ENCODE results near the gene TP63.

- PRO-cap, result no peak
Measured at GRCh38 chr3:188978681-188979120, 193.1 kb upstream of the TPRG1 start.

- PRO-cap, result no peak
Measured at GRCh38 chr3:189630606-189631905, at the start of gene TP63. TSS of gene TP63 (plus strand) at chr3:189631389.

DNA sequence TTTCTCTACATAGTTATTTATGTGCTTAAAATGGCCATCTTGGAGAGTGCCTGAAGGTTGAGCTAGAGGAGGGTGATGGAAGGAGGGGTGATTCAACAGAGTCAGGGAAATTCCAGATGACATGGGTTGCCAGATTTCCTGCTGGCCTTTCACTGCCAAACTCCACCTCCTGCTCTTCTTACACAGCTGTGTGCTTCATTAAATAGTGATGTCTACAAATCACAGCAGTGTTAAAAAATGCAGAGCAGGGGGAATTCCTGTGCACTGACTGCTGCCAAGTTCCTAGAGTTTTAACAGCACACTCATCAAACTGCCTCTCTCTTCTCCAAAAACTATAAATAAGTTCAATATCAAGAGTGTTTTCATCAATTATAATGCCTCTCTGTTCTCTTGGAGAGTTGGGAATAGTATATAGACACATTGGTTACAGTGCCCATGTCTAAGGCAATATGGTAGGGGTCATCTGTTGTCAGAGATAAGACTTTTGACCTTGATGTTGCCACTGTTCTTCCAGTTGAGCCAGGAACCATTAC lies 79.5 kb downstream of the TP63 start:
- PRO-cap, result no peak

DNA sequence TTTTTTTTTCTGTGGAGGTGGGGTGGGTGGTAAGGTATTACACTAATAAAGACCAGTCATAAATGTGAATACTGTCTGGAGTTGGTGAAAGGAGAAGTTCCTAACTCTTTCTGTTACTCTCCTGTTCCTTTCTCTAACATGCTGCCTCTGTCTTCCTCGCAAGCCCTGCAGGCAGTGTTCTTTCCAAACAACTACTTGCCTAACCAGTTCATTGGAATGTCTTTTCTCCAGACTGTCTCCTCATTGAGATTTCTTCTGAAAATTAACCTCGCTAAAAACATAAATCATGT lies 135.2 kb downstream of the TP63 start:
- PRO-cap, result unidirectional peak, minus-strand start at position 149 of the sequence

DNA sequence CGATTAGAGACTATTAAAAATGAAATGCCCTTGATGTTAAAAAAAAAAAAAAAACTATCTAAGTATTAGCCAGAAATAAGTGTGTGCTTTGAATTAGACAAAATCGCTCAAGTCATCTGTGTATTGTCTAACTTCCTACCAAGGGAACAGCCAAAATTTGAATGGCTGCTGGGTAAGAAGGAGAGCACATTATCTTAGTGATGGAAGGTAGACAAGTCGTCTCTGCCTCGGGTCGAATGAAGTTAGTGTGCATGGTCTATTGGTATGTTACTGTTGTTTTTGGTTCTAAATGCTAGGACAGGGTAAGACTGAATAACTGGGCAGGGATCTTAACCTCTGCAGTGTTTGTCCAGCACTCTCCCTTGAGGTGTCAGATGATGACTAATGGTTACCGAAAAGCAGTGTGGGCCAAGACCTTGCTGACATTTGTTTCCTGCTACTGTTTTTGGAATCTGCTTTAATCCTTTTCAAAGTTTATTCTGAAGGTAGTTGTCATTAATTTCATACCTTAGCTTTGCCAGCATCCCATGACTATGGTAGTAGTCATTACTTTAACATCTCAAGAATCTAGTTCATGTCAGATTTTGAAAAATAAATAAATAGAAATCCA lies 117.1 kb downstream of the P3H2 start:
- PRO-cap, result no peak

- PRO-cap, result no peak
Measured at GRCh38 chr3:190012238-190013186, 108.2 kb downstream of the P3H2 start.

DNA sequence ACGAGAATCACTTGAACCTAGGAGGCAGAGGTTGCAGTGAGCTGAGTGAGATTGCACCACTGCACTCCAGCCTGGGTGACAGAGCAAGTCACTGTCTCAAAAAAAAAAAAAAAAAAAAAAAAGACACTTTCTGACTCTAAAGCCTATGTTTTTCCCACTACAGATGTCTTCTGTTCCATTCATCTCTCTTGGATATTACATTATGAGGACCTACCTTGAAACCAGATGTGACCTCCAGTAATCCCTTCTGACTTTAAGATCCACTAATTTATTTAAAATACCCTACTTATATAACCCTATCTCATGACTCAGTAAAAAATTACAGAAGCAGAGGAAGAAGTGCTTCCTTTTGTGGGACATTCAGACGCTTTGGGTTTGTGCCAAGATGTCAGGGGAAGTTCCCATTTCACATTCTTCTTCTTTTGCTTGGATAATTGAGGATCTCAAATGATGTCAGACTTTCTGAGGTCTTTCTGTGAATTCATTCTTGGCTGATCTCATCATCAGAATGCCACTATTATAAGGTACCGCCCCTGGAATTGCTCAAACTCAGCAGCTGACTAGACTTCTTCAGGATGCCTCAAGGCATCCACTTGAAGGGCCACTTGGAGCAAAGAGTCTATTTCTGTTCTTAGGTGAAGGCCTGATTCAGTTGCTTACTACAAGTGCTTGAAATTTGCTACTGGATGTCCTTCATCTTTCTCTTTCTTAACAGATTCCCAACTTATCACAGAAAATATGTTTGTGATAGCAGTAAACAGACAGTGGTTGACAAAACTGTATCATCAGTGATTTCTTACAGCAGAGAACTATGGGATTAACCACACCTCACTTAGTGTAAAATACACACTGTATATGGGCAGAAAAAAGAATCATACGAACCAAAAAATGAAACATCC lies 90.3 kb downstream of the CLDN1 start:
- PRO-cap, result no peak

GRCh38 chr3:190517203-190518152 lies 3.6 kb downstream of the IL1RAP start:
- PRO-cap, result no peak

GRCh38 chr3:190860544-190860988 lies 1.9 kb downstream of the GMNC start:
- PRO-cap, result no peak

DNA sequence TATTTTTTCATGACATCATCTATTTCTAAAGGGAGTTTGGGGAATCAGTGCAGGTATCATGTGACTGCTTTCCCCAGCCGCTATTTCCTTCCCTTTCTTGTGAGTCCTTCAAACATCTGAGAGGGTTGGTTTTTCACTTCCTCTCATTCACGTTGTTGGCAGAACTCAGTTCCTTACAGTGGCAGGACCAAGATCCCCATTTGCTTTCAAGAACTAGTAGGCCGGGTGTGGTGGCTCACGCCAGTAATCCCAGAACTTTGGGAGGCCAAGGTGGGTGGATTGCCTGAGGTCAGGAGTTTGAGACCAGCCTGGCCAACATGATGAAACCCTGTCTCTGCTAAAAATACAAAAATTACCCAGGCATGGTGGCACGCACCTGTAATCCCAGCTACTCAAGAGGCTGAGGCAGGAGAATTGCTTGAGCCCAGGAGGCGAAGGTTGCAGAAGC lies 47.1 kb downstream of the OSTN start:
- PRO-cap, result no peak

DNA sequence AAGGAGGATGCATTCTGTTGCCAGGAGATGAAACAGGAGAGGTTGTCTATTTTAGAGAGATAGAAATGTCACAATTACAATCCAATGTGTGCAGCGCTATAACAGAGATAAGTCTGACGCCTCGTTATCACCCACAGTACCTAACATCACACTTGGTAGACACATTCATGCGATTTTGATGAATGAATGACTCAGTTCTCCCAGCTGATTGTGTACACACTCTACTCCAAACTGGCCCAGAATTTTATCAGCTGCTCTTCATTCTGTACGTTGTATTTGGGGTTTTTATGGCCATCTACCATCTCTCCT lies 576 bp upstream of the CCDC50 start:
- PRO-cap, result no peak

DNA sequence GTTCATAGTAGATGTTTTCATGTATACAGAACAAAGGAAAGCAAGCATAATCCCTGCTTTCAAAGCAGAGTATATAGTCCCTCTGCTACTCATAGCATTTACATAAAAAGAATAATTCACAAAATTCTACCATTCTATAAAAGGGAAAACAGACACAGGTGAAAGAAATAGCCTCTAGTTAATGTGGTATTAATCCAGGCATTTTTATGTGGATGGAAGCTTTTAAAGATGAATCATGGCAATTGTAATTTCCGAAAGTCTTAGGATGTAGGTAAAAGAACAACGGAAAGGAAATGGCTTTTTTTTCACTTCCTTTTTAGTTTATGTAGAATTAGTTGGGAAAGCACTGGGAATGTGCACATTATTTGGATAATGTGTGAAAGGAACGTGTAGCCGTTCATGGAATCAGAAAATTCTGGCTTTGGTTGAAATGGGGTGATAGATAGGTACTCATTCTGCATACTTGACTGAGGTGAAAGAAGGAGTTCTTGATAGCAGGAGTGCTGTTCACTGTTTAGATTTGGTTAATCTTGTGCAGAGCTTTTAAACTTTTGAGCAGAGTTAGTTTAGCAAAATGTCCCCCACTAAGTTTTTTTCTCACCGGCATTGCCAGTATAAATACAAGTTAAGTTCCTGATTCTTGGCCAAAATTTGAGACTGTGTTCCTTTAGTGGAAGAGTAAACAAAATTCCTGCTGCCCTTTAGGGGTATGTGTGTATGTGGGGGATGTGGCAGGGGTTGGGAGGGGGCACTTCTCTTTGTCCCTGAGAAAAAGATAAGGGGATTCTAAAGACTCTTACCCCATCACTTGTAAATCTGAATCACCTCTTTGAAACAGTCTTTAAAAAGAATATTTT lies 20.2 kb upstream of the UTS2B start:
- PRO-cap, result no peak

DNA sequence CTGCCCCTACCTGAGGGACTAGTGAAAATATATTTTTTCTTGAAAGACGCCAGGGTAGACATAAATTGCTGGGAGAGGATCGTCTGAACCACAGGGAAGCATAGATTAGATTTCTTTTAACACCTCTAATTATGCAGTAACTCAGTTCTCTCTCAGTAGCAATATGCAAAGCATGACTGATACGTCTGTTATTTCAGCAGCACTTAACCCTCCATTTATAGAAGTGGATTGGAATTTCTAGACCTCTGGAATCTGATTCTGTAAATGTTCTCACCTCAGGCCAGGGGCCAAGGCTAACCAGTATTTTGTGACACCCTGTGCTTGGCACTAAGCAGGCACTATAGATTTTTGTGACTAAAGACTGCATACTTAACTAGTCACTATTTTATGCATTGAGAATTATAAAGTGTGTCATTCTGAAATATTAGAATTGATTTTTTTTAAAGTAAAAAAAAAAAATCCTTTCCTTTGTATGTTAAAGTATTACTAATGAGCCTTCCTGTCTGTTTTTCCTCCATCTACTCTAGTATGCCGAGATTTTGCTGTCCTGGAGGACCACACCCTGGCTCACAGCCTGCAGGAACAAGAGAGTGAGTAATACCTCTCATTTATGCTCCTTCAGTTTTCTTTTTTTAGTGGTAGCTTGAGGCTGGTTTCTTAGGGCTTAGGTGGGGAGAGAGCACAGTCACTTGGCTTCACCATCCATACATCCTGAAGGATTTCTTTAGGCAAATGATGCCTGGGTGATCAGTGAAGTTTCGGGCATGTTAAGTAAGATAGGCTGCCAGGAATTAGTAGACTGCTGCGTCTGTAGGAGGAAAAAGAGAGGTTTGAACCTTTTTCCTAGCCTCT lies 26.5 kb upstream of the UTS2B start:
- PRO-cap, result no peak

- PRO-cap, result no peak
Measured at GRCh38 chr3:191393568-191394373, 63.4 kb upstream of the UTS2B start.

DNA sequence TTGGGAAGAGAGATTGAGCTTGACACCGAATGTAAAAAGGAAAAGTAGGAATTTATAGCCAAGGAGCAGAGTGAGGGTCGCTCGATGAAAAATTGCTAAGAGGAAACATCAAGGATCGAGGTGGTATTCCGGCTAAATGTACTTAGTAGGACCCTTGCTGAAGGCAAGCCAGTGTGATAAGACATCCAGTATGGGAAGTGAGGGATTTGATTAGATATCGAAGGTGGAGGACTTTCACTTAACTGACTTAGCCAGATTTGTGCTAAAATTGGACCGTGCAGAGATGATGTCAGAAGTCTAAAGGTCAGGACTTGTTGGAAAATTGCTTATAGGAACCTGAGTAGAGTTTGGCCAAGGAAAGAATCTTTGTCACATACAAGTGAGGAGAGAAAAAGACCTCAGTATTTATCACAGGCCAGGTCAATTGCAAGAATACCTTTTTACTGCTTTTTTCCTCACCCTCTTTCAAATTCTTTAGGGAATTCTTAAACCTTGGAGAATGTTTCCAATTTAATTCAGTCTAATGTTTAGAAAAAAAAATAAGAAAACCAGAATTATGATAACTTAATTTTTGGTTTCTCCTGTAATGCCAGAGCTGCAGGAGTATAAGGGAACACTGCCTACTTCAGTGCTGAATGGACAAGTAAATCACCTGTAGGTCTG lies 30.8 kb upstream of the PYDC2 start:
- PRO-cap, result no peak

DNA sequence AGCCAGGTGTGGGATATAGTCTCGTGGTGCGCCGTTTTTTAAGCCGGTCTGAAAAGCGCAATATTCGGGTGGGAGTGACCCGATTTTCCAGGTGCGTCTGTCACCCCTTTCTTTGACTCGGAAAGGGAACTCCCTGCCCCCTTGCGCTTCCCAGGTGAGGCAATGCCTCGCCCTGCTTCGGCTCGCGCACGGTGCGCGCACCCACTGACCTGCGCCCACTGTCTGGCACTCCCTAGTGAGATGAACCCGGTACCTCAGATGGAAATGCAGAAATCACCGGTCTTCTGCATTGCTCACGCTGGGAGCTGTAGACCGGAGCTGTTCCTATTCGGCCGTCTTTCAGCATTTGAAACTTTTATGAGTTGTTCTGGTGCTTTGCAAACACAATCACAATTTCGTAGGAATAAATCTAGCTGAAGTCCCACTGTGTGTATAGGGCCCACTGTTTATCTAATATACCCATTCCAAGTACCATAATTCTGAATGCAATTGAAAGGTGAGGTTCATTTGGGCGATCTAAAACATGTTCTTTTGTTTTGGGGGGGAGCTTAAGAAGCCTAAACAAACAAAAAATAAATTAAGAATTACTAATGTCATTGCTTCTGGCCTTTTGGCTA lies 572.2 kb downstream of the FGF12 start:
- PRO-cap, result no peak

DNA sequence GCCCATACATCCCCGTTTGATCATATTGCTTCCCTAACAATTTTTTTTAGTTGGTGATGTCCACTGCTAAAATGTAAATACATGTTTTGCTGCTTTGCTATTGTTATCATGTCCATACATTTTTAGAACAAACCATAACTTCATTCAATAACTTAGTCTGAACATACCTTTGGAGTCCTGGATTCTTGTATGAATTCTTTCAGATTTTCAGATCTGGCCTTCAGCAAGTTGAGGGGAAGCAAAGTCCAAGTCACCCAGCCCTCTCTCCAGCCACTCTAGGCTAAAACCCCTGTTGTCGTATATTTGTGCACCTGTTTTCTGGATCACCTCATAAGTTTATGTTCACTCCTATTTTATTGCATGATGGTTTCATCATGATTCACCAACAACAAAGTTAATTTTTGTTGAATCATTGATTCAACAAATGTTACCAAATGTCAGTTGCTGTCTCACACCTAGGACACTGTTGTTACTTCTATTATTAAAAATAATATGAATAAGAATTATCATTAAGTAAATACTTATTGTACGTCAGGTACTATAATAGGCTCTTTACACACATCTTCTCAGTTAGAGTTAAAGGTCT lies 83.1 kb downstream of the FGF12 start:
- PRO-cap, result no peak

GRCh38 chr3:192727002-192727243 lies 418 bp downstream of the FGF12 start:
- PRO-cap, result no peak

- PRO-cap, result no peak
Measured at GRCh38 chr3:193411516-193412019, 33.0 kb upstream of the ATP13A5 start.

DNA sequence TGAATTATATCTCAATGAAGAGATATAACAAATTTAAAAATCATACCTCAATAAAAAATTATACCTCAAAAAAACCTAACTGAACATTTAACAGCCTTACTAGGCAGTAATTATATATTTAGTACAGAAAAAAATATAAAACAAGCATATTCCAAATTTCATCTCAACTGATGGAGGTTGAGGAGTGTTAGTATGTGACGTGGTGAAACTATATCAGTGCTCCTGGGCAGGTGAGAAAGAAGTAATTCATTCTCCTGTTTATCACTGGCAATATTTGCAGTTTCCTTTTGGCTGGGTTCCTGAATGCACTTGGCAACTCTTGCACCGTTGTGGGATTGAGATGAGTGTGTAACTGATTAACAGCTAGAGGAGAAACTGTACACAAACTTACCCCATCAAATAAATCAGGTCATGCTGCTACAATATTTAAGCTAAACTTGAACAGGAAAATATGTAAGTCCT lies 2.1 kb upstream of the ATP13A4 start:
- PRO-cap, result no peak